ENCODE results near the gene CDC42EP1.

GRCh38 chr22:37293502-37293910, 11.2 kb downstream of the CYTH4 start:
- RAMPAGE, long total RNA, result no peak
- RRBS, result no CpG with 5 or more reads among the region's 7 CpGs

DNA sequence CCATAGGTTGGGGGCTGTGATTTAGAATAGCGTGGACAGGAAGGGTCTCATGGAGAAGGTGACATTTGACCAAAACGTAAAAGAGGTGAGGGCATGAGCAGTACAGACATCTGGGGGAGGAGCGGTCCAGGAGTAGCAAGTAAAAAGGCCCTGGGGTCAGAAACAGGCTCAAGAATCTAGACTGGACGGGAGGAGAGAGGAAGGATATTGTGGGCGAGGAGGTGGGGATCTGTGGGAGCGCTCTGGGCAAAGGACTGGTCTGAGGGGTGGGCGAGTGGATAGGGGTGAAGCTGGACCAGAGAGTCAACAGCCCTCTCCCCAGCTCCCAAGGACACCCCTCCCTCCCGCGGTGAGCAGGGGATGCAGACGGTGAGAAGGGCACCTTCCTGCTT, 16.1 kb downstream of the CYTH4 start:
- RAMPAGE, long total RNA, result no peak
- RRBS, result no CpG with 5 or more reads among the region's 10 CpGs

- RAMPAGE, long total RNA, result no peak
- RRBS, result no CpG with 5 or more reads among the region's 14 CpGs
These were observed 15.3 kb downstream of the CARD10 start for GRCh38 chr22:37503760-37504396.

DNA sequence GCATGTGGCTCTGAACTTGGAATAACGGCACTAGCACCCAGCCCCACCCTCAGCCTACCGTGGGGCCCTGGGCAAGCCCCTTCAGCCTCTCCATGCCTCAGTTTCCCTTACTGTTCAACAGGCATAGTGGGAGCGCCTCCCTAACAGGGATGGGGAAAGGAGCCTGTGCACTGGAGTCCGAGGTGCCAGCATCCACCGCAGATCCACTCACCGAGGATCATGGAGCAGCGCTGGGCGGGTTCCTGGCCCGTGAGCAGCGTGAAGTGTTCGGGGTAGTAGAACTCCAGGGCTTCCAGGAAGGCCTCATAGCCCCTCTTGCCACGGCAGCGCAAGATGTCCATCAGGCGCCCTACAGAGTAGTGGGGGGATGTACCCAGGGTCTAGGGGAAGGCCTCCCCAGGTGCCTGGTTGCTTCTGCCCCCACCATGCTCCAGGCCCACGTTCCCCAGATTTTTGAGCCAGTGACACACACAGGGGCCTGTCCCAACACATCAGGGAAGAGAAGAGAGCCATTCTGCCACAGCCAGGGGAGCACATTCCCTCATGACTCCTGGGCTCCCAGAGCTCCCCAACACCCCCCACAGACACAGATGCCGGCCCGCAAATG, 1.4 kb downstream of the CARD10 start:
- RAMPAGE, long total RNA, result no peak
- RRBS, result no CpG with 5 or more reads among the region's 17 CpGs

- RAMPAGE, long total RNA, result no peak
- RRBS, result 5% methylated on average over 52 of the region's 73 CpGs
These were observed at the start of gene CDC42EP1 for GRCh38 chr22:37559780-37560600. CDC42EP1 (plus strand) TSS chr22:37560480.

DNA sequence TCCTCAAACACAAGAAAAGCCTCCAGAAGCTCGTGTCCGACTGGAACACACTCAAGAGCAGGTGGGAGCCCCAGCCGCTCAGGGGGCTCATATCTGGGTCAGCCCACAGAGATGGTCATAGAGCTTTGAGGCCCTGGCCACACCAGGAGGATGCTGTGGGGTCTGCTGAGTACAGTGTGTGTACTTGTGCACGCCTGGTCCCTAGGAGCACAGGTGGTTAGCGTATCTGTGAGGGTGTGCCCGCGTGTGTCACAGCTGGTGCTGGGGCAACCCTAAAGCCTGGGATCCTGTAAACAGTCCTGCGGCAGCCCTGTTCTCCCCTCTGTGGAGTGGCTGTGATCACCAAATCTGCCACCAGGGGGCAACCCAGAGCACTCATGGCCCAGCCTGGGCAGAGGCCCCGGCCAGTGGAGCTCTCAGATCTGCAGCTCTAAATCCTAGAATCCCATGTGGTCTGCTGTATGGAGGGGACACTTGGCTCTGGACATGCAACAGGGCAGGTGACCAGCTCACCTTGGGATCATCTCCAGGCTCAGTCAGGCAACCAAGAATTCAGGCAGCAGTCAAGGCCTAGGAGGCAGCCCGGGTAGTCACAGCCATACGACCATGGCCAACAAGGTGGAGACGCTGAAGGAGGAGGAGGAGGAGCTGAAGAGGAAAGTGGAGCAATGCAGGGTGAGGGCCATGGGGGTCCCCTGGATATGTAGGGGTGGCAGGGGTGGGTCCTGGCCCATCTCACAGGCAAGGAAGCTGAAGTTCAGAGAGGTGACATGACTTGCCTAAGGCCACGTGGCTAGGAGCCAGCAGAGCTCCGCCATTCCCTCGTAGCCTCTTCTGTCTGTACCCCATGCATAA, 3.9 kb downstream of the SH3BP1 start:
- RAMPAGE, long total RNA, result no peak
- RRBS, result no CpG with 5 or more reads among the region's 15 CpGs

- RAMPAGE, long total RNA, result no peak
- RRBS, result under 1% methylated on average over 30 of the region's 105 CpGs
These were observed 446 bp downstream of the PDXP start for GRCh38 chr22:37658804-37659534.

DNA sequence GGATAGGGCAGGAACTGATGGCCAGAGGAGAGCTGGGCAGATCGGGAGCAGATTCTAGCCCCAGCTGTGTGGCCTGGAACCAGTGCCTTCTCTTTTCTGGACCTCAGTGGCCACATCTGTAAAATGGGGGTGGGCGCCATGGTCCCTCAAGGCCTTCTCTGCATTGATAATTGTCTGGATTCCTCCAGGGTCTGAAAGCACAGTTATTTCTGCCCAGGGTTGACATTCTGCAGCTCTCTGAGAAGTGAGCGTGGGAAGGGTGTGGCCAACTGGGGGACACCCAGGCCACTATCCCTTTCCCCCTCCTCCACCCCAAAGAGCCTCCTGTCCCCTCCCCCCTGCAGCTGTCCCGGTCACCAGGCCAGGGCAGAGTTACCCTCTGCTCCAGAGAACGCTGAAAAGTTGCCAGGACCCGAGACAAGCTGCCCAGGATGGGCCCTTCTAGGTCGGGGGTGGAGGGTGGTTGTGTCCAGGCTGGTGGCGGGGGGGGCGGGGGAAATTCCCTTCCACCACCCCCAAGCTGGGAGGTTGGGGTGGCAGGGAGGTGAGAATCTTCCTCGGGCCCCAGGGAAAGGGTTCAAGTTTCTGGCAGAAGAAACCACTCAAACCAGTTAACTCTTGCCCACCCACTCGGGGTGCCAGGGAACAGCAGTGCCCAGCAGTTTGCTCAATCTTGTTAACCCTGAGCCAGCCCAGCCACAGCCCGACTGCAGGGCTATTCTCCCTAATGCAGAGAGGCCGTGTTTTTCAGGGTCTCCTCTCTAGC, 491 bp downstream of the LGALS1 start:
- RAMPAGE, long total RNA, result no peak
- RRBS, result no CpG with 5 or more reads among the region's 13 CpGs

GRCh38 chr22:37686807-37687223, 672 bp downstream of the NOL12 start:
- RAMPAGE, long total RNA, result no peak
- RRBS, result no CpG with 5 or more reads among the region's 10 CpGs

DNA sequence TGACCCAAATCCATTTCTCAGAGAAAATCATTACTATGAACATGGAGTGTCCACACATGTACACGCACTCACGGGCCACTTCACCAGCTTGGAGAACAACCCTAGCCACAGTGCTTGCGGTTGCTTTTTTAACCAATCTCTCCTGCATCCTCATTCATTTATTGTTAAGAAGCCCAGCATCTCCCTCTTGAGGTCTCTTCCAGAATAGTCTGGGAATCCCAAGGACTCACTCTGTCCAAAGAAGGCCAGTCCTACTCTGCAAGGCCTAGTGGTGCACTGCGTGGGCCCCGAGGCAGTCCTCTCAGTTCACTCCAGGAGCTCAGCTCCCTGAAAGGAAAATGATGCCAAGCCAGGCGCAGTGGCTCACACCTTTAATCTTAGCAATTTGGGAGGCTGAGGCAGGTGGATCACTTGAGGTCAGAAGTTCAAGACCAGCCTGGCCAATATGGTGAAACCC, 13.2 kb upstream of the H1-0 start:
- RAMPAGE, long total RNA, result no peak
- RRBS, result no CpG with 5 or more reads among the region's 6 CpGs

DNA sequence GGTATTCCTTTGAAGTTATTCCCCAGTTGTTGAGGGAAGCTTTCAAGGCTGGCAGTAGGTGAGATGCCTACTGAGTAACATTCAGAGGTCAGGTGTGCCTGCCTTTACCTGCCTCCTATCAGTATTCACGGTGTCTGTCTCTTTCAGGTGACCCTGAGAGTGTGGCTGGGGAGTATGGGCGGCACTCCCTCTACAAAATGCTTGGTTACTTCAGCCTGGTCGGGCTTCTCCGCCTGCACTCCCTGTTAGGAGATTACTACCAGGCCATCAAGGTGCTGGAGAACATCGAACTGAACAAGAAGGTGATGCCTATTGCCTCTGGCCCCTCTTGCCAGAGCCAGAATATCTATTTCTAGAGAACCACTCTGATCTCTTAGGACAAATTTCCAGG, 25.0 kb downstream of the EIF3L start:
- RAMPAGE, long total RNA, result no peak
- RRBS, result no CpG with 5 or more reads among the region's 5 CpGs

DNA sequence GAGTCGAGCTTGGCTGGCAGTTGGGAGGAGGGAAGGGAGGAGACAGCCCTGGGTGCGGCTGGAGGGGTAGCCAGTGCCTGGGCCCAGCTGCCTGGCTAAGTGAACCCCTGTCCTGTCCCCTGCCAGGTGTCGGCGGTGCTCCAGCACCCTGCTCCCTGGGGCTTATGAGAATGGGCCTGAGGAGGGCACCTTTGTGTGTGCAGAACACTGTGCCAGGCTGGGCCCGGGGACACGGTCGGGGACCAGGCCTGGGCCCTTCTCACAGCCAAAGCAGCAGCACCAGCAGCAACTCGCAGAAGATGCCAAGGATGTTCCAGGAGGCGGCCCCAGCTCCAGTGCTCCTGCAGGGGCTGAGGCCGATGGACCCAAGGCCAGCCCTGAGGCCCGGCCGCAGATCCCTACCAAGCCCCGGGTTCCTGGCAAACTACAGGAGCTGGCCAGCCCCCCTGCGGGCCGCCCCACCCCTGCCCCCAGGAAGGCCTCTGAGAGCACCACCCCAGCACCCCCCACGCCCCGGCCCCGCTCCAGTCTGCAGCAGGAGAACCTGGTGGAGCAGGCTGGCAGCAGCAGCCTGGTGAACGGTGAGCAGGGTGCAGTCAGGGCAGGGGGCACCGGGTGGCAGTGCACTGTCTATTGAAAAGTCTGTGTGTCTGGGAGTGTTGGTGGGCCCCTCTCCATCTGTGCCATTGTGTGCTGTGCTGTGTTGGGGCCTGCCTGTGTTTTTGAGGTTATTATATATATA, 15.9 kb downstream of the MICALL1 start:
- RAMPAGE, long total RNA, result no peak
- RRBS, result no CpG with 5 or more reads among the region's 20 CpGs

DNA sequence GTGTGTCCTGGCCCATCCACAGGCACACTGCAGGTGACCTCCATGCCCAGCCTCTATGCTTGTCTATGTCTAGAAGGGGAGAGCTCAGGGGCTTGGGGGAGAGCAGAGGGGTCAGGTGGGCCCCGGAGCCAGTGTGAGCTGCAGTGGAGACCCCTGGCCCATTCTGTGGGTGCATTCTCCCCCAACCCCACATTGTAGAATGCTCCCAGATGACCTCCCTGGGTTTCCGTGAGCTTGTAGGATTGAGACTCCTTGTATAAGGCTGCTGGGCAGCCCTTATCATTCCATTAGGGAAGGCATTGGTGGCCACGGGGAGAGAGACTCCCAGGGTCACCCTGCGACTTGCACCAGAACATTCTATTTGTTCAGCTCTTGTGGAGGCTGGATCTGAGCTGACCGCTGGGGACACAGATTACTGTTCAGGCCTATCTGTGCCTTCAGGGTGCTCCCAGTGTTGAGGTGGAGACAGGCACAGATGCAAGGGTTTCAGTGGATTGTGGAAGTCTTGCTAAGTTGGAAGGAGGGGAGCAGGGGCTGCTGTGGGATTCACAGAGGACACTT, 17.8 kb downstream of the MICALL1 start:
- RAMPAGE, long total RNA, result no peak
- RRBS, result no CpG with 5 or more reads among the region's 5 CpGs

- RAMPAGE, long total RNA, result no peak
- RRBS, result 90% methylated on average over 11 of the region's 35 CpGs
These were observed 1.6 kb upstream of the SOX10 start for GRCh38 chr22:37985632-37986777.

GRCh38 chr22:38062609-38063441, 5.6 kb downstream of the PICK1 start:
- RAMPAGE, long total RNA, result no peak
- RRBS, result no CpG with 5 or more reads among the region's 19 CpGs

DNA sequence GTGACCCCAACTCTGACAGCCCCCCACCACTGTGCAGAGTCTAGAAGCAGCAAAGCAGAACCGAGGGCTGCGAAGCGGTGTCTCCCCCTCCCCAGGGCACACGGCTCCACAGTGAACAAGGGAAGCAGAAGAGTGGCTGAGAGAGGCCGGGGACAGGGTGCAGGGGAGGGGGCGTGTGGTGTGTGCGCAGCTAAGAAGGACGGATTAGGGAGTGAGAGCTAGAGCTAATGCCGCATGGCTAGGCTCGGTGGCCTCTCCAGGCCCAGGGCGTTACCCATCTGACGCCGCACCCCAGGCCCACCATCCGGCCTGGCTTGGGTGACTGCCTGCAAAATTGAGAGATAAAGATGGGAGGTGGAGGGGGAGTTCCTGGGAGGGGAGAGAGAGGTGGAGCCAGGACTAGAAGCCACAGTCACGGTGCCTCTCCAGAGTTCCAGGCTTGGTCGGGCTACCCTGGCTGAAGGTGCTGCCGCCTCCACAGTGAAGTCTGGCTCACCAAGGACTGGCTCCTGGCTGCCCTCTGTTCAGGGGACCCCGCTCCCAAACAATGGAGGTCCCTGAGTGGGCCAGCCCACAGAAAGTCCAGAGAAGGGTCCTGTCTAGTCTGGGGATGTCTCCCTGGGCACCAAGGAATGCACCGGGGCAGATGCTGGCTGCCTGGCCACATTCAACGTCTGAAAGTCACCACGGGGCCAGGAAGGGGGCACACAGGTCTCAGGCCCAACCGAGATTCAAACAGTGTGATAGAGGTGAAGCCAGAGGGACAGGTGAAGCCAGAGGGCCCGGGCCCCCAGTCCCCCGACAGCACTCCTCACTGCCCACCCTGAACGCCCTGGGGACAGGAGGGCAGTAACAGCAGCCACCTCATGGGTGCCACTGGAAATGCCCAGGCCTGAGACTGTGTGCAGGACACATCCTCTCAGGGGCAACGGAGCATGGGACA, 16.9 kb upstream of the BAIAP2L2 start:
- RAMPAGE, long total RNA, result no peak
- RRBS, result no CpG with 5 or more reads among the region's 26 CpGs

DNA sequence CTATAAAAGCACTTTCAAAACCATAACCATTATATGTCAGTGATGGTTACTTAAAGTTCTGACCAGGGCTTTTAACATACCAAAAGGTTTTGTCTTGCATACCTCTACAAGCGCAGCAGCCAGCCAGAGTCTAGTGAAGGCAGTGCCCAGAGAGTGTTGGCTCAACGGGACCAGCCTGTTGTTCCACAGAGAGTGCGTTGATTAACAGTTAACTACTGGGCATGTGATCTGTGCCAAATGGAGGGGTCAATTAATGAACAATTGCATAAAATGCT, 34.4 kb downstream of the PLA2G6 start:
- RAMPAGE, long total RNA, result no peak
- RRBS, result no CpG with 5 or more reads among the region's 3 CpGs

GRCh38 chr22:38270544-38271197, 2.1 kb downstream of the TMEM184B start:
- RAMPAGE, long total RNA, result no peak
- RRBS, result no CpG with 5 or more reads among the region's 11 CpGs

DNA sequence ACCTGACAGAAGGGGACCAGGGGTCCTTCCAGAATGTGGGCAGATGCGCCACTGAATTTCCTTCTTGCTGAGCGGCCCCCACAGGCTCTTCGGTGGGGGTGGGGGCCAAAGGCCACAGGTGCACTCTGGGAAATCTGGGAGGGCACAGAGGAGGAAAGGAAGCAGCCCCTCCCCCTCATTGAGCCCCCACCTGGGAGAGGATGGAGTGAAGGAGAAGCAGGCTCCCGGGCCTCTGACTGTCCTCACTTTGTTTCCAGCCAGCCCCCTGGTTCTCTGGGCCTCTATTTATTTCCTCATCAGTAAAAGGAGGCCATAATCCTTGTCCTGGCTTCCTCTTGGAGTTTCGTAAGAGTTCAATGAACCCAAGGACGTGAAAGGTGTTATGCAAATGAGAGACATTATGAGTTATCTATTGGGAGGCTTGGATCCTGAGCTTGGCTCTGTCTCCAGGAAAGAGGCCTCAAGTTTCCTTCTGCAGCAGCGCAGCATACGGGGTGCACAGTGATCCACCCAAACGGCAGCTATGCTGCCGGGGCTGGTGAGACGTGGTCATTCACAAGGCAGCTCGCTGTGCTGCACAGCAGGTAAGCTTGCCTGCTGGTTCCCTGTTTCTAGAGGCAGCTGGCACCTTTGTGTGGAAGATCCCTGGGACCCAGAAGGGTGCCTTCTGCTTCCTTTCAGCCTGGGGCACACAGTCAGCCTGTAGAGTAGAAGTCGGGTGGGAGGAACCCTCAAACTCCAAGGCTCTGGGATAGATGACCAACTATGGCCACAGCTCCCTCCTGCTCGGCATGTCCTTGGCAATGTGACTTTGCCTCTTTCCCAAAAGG, 30.9 kb downstream of the KCNJ4 start:
- RAMPAGE, long total RNA, result no peak
- RRBS, result no CpG with 5 or more reads among the region's 14 CpGs

DNA sequence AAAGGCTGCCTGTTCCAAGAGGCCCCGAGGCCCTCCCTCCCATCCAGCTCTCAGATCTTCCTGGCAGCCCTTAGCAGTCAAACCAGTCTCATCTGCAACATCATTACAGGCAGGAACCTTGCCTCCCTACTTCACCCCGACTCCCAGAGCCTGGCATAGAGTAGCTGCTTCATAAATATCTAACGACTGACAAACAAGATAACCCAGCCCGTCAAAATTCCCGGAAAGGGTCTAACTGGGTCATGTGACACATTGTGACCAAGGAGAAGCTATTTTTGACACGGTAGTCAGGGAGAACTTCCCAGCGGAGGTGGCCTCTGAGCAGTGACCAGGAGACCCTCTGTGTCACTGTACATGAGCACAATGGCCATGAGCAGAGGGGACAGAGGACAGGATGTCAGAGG, 10.9 kb downstream of the KCNJ4 start:
- RAMPAGE, long total RNA, result no peak
- RRBS, result no CpG with 5 or more reads among the region's 7 CpGs